Thoracic aorta (tissue), 1 donor: Measurements from ENCODE around the genes OLFM1 and PIERCE1.

GRCh38 chr9:134433430-134434326, 107.4 kb downstream of the RXRA start:
- RAMPAGE, long total RNA: no peak

DNA sequence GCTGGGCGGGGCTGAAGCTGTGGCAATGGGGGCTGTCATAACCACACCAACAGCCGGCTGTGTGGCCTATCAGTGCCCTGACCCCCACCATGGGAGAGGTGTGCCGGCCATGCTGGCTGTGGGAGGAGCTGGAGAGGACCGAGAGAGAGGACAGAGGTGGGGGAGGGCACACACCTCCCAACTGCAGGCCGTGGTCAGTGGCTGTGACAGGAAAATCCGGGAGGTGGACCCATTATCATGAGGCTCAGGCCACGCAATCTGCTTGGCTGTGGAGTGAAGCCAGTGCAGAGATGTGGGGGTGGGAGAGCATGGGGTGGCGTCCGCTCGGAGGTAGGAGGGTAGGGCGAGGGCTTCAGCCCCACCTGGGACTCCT, 136.0 kb downstream of the RXRA start:
- RAMPAGE, long total RNA: no peak

DNA sequence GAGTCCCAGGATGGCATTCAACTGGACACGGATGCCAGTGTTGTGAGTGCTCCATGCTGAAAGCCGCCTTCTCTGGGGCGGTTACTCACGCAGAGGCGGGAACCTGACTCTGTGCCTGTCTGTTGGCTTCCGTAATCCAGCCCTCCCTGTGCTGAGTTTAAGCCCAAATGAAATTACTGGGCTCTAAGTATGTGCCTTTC, 20.2 kb downstream of the COL5A1 start:
- RAMPAGE, long total RNA: no peak

GRCh38 chr9:134706786-134707189, 65.2 kb downstream of the COL5A1 start:
- RAMPAGE, long total RNA: no peak

DNA sequence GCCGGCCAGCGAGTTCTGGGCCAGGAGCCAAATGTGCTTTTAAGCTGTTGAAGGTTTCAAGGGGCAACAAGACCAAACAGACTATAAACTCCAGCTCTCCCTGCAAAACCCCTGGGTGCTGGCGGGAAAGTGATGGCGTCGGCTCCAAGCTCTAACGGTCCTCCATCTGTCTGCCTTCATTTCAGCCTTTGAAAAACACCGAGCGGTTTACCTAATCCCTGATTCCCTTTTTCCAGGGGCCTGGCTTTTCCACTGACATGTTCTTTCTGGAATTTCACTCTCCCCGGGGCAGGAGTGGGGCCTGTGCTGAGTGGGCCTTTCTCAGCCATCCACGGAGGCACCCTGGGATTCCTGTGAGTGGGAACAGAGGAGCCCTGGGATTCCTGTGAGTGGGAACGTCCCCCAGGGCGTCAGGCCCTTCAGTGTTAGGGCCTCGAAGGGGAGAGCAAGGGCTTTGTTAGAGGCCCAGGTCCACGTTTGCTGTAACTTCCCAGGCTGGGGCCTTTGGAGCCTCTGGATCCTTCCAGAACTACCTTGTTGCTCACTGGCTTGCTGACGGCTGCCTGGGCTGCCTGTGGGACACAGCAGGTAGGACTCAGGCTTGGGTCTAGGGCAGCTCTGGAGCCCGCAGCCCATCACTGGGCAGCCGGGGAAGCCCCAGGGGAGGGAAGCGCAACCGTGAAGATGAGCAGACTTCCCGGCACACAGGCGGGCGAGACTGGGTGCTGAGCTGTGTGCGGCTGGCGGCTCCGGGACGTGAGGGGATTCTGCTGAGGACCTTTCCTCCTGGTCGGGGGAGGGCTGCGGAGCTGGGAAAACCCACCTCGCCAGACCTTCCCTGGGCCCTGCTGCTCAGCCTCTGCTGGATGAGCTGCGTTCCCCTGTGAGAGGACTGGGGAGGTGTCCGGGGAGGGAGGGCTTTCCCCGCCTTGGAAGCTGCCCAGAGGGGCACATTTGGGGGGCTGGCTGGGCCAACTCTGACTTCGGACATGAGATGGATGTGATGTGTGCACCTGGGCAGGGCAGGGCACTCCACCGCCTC, 65.9 kb downstream of the COL5A1 start:
- RAMPAGE, long total RNA: no peak

DNA sequence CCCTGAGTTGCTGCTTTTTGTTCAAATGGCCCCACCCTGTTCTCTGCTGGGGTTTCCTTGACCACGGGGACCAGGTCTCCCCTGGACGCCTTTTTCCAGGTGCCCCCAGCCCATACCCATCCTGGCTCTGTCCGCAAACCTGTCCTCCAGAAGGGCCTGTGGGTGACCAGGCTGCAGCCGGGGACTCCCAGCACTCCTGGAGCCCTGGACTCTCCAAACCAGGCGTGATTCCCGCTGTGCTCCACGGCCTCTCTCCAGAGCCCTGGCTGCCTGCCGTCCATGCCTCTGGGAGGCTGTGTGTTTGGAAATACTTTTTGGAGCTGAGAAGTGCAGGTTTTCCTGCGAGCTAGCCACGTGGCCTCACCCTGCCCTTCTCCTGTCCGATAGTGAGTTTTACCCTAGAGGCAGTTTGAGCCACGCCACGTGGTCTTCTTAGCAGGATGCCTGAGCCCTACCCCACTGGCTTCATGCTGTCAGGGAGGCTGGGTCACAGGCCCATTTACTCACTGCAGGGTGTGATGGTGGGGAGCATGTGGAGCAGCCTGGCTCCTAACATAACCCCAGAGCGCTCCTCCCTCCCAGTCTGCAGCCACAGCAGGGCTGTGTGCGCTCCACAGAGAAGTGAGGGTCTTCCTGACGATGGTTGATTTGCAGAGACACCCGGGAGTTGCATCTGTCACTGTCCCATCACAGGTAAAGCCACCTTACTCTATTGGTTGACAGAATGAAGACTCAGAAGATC, 71.3 kb downstream of the COL5A1 start:
- RAMPAGE, long total RNA: no peak

- RAMPAGE, long total RNA: no peak
Measured at GRCh38 chr9:134753650-134754345, 112.2 kb downstream of the COL5A1 start.

GRCh38 chr9:134802580-134803328, 77.9 kb upstream of the FCN2 start:
- RAMPAGE, long total RNA: start-site peak on the plus strand at chr9:134802951-134802958, 46 reads

DNA sequence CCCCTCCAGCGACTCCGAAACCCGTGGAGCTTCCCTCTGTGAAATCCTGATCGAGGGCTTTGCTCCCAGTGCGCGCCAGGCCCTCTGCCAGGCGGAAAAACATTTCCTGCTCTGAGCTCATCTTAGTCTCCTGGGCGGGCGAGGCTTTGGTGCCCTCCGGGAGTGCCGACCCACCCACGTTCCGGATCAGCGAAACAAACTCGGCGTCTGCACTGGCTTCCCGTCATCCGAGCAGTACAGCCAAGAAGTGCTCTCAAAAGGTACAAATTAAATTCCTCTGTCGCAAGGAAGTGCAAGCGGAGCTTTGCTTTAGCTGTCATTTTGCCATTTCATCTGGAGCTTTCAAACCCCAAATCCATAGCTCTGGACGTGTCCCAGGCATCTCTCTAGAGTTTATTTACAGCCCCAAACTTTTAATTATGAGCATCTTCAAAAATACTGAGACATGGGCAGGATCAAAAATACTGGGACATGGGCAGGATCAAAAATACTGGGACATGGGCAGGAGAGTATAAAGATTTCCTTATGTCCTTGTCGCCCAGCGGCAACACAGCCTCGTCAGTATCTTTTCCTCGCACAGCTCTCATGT, 75.3 kb upstream of the FCN1 start:
- RAMPAGE, long total RNA: no peak

GRCh38 chr9:135087372-135087877, at the start of gene OLFM1:
OLFM1 (plus strand) TSS chr9:135087668.
- RAMPAGE, long total RNA: no peak

- RAMPAGE, long total RNA: no peak
Measured at GRCh38 chr9:135126461-135126877, 39.0 kb downstream of the OLFM1 start.

DNA sequence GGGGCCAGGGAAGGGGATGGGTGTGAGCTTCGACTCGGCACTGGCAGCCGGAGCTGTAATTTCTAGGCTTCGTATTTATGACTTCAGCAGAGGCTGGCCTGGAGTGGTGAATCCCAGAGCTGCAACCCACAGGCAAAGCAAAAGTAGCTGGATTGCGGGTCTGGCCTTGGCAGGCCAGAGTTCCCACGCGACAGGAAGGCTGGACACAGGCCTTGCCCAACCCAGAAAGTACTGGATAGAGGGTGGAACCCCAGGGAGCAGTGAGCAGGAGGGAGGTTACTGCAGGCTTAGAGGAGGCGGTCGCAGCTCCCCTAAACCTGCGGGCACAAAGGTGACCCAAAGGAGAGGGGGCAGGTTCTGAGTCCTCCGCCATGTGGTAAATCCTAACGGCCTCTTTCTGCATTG, 126.2 kb upstream of the PPP1R26 start:
- RAMPAGE, long total RNA: no peak

- RAMPAGE, long total RNA: no peak
Measured at GRCh38 chr9:135441289-135441906, 38.2 kb upstream of the PPP1R26 start.

- RAMPAGE, long total RNA: no peak
Measured at GRCh38 chr9:135499254-135500221, at the start of gene PIERCE1. PIERCE1 (minus strand) TSS chr9:135499869.

- RAMPAGE, long total RNA: no peak
Measured at GRCh38 chr9:135822689-135823215, 84.6 kb downstream of the CAMSAP1 start.

DNA sequence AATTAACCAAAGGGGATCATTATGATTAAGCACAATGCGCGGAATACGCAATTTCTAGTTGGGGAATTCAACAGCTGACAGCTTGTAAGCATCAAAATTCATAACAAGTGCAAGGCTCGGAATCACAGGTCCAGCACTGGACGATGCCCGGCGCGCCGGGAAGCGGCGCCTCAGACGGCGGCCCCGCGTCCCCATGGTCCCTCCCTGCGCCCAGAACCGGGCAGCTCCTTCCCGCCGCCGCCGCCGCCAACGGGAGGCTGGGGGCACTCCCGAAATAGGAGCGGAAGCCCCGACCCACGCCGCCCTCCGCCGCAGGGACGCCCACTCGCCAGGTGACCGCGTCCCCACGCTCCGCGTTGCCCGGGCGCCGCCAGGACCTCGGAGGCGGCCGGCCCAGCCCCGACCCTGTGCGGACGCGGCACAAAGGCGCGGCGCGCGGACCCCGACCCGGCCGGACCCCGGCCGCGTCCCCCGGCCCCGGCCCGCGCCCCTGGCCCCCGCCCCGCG, 817 bp downstream of the CAMSAP1 start:
- RAMPAGE, long total RNA: no peak

GRCh38 chr9:135933397-135934012, 26.2 kb upstream of the CAMSAP1 start:
- RAMPAGE, long total RNA: no peak

GRCh38 chr9:135945041-135945935, 15.9 kb downstream of the UBAC1 start:
- RAMPAGE, long total RNA: no peak

DNA sequence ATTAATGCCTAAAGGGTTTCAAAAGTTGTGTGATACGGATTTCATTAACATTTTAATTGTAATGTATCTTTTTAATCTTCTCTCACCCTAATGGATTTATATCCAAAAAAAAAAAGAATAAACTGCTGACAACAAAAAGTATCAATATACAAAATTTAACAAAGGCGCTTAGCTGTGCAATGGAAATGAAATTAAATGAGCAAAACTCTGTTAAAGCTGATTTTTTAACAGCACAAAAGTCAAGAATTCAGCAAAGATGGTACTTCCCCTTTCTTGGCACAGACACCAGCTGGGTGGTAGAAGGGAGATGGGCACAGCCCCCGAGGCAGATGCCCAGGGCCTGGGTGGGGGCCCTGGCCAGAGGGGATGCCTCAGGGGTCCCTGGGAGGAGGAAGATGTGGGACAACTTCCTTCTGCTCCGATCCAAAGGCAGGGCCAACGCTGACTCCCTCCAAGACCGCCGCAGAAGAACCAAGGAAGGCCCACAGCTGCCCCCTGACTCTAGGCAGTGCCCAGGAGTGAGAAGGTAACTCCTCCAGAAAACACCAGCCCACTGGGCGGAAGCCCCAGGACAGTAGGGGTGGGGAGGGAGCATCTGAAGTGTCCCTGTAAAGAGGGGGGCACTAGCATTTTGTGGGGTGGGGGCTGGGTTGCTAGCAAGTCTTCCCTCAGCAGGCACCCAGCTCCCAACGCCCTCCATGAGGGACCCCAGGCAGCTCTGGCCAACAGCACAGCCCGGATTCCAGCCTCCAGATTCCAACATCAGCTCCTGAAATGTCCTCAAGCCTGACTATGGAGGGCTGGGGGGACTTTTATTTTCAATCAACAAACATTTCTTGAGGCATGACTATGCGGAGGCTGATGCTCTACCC, 5.0 kb downstream of the NACC2 start:
- RAMPAGE, long total RNA: no peak

GRCh38 chr9:136114446-136115301, 4.0 kb downstream of the TMEM250 start:
- RAMPAGE, long total RNA: no peak